Kidney epithelial cell (primary cell): Measurements from ENCODE around the genes TXLNB and CITED2.

DNA sequence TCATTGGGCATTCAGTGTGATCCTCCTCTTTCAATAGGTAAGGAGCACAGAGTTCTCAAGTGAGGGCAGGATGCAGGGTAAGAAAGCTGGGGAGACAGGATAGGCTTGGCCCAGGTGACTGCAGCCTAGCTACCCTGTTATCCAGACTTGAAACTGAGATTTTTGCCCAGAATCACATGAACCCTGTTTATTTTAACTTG, 25.0 kb downstream of the HECA start:
- RAMPAGE, long total RNA, result no peak

- RAMPAGE, long total RNA, result no peak
- RRBS, result no CpG with 5 or more reads among the region's 12 CpGs
These were observed at the start of gene TXLNB for GRCh38 chr6:139291536-139292596. TXLNB (minus strand) TSS chr6:139291998.

DNA sequence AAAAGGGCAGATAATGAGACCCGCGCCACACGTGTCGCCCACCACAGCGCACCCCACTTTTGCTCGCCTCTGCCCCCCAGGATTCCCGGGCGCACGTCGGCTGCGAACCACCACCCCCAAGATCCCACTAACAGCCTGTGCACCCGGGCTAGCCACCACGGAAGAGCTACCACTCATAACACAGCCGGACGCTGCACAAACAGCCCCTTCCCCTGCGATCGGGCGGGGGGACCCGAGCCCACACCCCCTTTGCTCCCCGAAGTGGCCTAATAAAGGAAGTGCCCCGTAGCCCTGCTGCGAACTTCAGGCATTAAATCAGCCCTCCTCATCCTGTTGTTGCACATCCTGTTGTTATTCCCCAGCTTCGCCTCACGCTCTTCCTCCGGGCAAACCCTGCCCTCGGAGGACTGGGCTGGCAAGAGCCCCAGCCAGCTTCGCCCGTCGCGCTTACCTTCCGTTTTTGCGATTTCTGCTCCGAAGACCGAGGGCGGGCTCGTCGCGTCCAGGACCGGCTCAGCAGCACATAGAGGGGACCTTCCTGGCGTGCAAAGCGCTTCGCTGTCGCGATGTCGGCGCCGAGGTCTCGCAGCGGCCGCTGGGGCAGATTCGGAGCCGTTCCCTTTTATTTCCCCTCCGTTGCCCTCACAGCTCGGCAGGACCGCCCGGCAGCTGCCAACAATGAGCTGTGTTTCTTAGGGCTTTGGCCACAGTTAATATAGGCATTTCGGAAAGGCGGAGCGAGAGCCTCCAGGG, at the start of gene CITED2:
CITED2 (minus strand) TSS at position 687 of the 753 bp plus-strand sequence.
- RAMPAGE, long total RNA, result start-site peak on the minus strand centred at position 687 of the sequence, 6 bp wide, 3,746 and 6,103 reads in 2 replicates
- RRBS, result 3% methylated on average over 6 of the region's 59 CpGs

DNA sequence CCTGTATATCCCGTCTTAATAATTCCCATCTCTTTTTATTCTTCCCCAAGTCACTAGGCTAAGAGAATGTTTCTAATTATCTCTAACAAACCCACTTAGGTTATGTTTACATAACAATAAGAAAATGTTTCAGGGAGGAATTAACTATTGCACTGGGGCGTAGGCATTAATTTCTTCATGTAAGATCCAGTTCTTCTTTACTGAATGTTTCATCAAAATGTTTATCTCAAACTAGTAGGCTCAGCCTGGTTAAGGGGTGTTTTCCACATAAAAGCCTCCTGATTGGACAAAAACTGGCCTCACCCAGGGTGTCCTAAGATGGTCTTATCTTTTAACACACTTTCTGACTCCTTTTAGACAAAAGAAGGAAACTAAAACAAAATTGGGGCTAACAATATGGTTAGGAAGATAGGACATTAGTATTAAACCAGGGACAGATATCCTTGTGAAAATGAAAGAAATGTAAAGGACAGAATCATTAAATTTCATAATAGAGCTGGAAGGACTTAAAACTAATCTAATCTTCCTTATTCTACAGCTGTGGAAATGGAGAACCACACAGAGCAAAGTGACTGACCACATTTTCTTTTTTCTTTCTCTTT, 71.0 kb upstream of the CITED2 start:
- RAMPAGE, long total RNA, result no peak
- RRBS, result no CpG with 5 or more reads among the region's 2 CpGs

DNA sequence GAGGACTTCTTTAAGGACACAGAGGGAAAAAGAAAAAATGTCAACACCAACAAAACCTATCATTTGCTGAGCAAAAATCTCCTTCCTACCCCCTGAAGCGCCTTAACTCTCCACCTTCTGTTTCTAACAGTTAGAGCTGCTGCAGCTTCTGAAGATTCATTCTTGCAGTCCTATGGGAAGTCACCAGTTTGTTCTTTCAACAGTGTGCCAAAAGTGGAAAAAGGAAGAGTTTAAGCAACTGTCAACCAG, 172.6 kb upstream of the CITED2 start:
- RAMPAGE, long total RNA, result no peak
- RRBS, result no CpG with 5 or more reads among the region's 1 CpG

GRCh38 chr6:139732384-139732916, 358.0 kb upstream of the CITED2 start:
- RAMPAGE, long total RNA, result no peak
- RRBS, result no CpG with 5 or more reads among the region's 3 CpGs

- RAMPAGE, long total RNA, result no peak
- RRBS, result no CpG with 5 or more reads among the region's 5 CpGs
These were observed 616.4 kb upstream of the CITED2 start for GRCh38 chr6:139990901-139991251.

DNA sequence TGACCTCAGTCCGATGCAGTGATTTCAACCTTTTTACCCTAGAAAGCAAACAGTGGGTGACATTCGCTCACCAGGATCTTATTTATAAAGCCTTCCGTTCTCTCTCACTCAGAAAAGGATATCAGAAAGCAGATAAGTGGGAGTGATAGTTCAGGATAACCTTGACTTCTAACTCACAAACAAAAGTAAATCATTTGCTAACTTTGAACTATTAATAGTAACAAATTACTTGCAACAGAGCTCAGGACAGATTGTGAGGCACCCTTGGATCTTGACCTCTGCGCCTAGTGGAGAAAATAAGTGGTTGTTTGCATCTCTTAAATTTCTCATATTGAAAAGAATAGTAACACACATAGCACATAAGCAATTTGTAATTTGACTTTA, 637.1 kb upstream of the CITED2 start:
- RAMPAGE, long total RNA, result no peak
- RRBS, result no CpG with 5 or more reads among the region's 4 CpGs

GRCh38 chr6:140064346-140064807, 689.9 kb upstream of the CITED2 start:
- RAMPAGE, long total RNA, result no peak
- RRBS, result no CpG with 5 or more reads among the region's 10 CpGs

- RAMPAGE, long total RNA, result no peak
- RRBS, result no CpG with 5 or more reads among the region's 3 CpGs
These were observed 727.0 kb upstream of the CITED2 start for GRCh38 chr6:140101335-140101936.

DNA sequence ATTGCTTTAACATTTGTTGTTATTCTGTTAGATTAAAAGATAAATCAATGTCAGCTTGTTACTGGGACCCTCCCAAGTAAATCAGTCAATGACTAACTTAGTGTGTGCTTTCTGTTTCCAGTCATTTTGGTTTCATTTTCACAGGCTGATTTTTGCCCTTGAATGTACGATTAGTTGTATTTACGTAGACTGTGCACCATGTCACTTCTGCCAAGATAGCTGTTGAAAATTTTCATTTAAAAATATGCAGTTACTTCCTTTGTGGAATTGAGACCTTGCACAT, 944.7 kb upstream of the CITED2 start:
- RAMPAGE, long total RNA, result no peak
- RRBS, result no CpG with 5 or more reads among the region's 2 CpGs

DNA sequence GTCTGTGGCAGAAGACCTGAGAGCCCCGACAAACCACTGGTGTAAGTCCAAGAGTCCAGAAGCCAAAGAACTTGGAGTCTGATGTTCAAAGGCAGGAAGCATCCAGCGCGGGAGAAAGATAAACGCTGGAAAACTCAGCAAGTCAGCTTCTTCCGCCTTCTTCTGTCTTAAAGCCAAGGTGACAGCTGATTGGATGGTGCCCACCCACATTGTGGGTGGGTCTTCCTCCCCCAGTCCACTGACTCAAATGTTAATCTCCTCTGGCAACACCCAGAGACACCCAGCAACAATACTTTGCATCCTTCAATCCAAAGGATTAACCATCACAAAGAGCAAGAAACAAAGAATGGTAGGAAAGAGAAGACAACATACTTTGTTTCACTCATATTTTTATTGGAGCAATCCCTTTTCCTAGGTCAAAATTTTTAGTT, 102.4 kb upstream of the GJE1 start:
- RAMPAGE, long total RNA, result no peak
- RRBS, result no CpG with 5 or more reads among the region's 5 CpGs

- RAMPAGE, long total RNA, result no peak
These were observed 16.3 kb upstream of the ADGRG6 start for GRCh38 chr6:142285547-142285906.

DNA sequence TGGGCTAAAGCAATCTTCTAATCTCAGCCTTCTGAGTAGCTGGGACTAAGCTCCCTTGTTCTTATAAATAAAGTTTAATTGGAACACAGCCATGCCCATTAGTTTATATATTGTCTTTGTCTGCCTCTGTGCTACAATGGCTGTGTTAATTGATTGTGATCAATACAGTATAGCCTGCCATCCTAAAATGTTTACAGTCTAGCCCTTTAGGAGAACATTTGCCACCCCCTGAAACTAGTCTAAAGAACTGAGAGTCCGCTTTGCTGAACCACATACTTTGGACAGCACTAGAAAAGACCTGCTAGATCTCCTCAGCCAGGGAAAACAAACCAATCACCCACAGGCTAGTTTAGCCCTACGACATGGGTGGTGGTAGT, 72.1 kb downstream of the ADGRG6 start:
- RAMPAGE, long total RNA, result no peak
- RRBS, result no CpG with 5 or more reads among the region's 2 CpGs

GRCh38 chr6:142424441-142424985, 122.7 kb downstream of the ADGRG6 start:
- RAMPAGE, long total RNA, result no peak
- RRBS, result no CpG with 5 or more reads among the region's 6 CpGs

DNA sequence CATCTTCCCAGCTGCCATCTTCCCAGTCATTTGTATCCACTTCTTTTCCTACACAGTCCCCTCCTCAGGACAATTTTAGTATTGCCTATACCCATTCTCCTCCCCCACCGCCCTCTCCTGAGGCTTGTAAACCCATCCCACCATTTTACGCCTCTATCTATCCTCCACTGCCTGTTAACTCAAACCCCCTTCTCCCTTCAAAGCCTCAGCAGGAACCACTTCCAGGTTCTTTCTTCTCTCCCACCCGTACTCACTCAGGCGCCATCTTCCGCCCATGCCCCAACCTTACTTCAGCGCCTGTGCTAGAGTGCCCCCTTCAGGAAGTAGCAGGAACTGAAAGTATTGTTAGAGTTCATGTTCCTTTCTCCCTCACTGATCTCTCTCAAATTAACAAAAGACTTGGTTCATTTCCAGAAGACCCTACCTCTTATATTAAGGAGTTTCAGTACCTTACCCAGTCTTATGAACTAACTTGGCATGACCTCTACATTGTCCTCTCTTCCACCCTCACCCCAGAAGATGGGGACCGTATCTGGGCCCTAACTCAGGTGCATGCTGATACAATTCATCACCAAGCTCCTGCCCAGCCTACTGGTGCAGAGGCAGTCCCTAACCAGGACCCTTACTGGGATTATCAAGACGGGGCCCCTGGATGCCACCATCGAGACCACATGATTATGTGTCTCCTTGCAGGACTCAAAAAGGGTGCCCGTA, 236.1 kb downstream of the ADGRG6 start:
- RAMPAGE, long total RNA, result no peak
- RRBS, result no CpG with 5 or more reads among the region's 10 CpGs

DNA sequence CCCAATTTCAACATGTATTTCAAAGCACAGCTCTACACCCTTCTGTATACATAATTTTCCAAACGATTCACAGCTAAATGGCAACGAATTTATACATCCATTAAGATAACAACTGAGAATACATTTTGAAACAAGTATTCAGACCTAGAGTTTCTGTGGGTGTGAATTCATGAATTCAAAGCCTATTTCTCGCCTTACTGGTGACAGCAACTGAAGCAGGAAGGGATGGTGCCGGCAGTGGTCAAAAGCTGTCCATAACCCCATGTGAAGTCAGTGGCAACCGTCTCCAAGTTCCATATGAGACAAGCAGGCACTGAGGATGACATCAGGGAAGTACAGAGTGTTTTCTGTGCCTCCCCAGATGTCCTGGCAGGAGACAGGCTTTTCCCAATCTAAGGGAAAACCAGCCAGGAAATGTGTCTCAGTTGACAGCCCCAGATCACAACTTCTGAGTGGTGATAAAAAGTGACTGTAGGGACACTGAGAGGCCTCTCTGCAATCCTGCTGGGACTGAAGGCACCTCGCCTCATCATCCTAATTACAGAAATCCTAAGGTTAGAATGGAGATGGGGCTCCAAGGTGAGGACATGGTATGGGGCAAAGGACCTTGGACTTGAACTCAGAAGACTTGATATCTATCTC, 66.6 kb downstream of the HIVEP2 start:
- RAMPAGE, long total RNA, result no peak
- RRBS, result no CpG with 5 or more reads among the region's 6 CpGs

DNA sequence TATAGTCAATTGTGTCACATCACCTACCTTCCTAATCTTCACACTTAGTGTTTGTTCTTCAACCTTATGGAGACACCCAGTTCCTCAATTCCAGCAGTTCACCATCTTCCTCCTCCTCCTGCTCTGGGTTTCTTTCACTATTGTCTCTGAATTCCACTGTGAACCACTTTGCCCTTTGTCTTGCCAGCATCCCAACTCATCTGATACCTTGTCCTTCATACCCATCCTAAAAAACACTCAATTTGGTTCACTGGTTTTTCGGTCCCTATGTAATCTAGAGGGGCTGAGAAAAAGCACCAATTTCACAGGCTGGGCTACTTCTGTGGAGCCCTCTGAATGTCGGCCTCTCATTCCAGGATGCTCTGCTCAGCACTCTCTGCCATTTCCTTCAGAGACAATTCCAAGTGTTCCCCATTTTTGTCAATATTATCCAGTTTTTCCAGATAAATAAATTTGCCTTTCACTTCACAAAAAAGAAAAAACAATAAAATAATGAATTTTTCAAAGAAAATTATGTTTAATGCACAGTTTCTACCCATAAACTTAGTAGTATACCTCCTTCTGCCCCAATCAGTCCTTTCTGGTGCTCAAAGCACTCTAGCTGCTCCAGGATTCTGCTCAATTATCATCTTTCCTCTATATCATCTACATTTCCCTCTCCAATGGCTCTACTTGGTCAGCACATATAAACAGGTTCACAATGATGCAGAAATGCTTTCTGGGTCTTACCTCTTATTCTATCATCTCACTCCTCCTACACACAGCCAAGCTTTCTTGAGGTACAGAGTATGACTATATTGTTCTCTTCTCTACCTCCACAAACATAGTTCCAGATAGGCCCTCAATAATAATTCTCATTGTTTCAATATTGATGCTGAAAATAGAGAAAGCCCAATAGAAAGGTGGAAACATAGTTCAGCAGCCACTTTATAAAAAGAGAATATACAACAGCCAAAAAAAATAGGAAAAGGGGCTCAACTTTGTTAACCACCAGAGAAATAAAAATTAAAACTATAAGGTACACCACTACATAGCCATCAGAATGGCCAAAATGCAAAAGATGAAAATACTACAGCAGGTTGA, 48.5 kb downstream of the HIVEP2 start:
- RAMPAGE, long total RNA, result no peak
- RRBS, result no CpG with 5 or more reads among the region's 2 CpGs

DNA sequence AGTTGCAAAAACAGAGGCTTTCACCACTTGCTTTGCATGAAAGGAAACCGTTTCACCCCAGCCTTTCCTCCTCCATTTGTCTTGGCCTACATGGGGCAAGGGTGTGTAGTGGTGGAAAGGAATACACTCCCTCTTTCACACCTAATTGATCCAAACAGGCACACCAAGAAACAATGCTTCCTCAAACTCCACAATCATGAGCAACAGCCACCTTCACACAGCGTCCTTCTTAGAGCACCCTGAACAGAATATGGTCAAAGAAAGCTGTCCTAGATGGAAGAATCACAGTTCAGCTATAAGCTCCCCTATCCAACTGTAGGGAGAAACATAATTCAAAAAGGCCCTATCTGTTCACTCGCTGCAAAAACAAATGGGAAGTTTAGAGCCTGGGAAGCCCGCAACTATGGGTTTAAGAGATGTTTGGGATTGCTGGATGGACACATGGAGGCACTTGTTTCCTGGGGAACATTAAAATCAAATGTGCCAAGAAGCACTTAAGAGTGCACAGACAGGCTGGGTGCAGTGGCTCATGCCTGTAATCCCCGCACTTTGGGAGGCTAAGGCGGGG, 10.1 kb downstream of the HIVEP2 start:
- RAMPAGE, long total RNA, result no peak
- RRBS, result no CpG with 5 or more reads among the region's 6 CpGs

GRCh38 chr6:142935710-142936738, 9.0 kb downstream of the HIVEP2 start:
- RAMPAGE, long total RNA, result no peak
- RRBS, result no CpG with 5 or more reads among the region's 21 CpGs